SJCRH30 (cell line): Measurements from ENCODE around the gene SLC4A7.

DNA sequence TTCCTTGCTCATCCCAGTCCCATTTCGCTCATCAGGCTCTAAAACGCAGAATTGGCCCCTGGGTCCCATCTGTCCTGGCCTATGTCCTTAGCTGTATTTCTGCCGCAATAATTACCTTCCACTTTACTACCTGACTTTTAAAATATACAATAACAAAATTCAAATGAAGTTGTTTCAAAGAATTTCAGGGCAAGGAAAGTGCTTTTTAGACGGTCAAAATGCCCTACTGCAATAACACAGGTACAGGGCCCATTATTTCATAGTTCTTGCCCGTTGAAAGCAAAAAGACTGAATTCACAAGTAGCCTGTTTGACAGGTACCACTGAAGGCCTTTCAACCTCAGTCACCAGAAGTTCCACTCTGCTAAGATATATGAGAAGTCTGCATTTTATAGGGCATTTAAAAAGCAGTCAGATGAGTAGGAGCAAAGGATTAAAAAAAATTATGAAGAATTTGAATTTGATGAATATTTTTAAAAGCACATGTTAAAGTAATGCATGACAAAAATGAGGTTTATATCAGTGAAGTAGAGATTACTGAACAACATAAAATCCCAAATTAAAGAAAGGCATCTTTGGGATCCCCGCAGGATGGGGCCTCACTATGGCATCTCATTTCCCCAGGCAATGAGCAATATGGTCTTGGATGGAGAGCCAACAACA, 160.6 kb downstream of the THRB start:
- RAMPAGE, long total RNA, result no peak

GRCh38 chr3:24363104-24363669, 131.5 kb downstream of the THRB start:
- RAMPAGE, long total RNA, result no peak

- RAMPAGE, long total RNA, result no peak
Observed at GRCh38 chr3:24493694-24494192, 907 bp downstream of the THRB start.

DNA sequence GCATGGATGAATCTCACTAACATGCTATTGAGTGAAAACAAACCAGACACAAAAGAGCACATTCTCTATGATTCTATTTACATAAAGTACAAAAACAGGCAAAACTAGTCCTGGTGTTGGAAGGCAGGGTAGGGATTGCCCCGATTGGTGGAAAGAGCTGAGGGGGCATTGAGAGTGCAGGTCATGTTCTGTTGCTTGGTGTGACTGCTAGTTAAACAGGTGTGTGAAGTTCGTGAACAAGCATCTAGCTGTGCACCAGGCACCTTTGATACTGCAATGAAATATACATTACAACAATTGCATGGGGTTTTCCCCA, 26.3 kb upstream of the THRB start:
- RAMPAGE, long total RNA, result no peak

DNA sequence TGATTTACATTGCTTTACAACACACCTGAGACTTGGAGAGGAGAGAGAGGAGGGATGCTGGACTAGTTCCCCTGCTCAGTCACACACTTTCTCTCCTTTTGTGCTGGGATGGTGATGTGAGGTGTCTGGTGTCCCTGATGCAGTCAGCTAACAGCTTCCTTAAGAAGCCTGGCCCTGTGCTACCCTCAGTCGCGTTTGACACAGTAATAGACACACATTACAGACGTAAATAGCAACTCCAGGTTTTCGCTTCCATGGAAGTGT, 58.8 kb downstream of the RARB start:
- RAMPAGE, long total RNA, result no peak

- RAMPAGE, long total RNA, result no peak
Observed at GRCh38 chr3:25793692-25793970, 3.7 kb downstream of the OXSM start.

GRCh38 chr3:25911378-25911969, 121.6 kb downstream of the OXSM start:
- RAMPAGE, long total RNA, result no peak

DNA sequence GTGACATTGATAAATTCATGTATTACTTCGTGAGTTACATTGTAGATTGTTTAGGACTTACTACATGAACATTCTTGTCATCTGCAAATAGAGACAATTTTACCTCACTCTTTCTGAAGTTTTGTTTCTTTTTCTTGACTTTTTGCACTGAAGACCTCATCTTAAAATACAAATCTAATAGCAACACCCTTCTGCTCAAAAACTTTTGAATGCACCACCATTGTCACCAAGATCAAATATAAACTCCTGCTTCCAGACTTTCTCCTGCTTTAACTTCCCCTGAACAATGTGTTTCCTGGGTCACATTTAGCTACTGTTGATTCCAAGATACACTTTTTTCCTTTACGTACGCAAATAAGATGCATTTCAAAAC, 221.1 kb downstream of the OXSM start:
- RAMPAGE, long total RNA, result no peak

DNA sequence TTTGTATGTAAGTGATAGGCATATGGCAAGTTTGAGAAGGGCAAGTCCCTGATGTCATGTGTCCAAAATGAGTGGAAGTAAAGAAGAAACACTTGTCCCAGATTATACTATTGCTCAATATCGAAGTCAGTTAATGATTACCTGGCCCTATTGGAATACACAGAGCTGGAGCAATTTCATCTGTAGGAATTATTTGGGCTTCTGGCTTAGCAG, 183.6 kb upstream of the LRRC3B start:
- RAMPAGE, long total RNA, result no peak

GRCh38 chr3:26768278-26768685, 145.7 kb downstream of the LRRC3B start:
- RAMPAGE, long total RNA, result no peak

DNA sequence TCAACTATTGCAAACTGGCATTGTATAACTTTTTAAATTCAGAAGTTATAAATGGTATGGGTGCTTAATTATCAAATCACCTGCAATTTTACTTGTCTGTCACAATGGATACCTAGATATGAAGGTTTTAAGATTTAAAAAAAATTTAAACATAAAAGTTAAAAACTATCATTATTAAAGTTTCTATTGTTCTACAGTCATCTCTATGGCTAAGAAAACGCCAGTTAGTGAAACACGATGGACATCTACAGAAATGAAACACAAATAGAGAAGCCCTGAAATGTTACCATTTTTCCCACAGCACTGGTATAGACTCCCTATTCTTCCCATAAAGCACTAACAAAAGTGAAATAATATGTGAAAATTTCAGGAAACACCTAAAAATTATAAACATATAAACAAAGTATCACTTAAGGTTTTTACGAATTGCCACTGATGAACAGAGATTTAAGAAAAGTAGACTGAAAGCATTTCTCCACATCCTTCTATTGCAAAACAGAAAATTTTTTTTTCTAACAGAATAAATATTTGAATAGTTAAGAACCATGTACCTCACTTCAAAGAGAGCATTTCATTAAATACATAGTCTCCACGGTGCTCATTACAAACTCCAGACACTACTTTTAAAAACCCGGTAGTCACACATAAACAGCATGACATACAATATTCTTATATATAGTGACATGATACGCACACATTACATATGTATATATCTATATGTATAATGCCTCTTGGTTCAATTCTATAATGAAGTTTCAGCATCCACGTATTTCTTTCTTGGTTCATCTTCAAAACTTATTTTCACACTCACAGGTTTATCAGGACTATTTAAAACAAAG, 7.1 kb upstream of the NEK10 start:
- RAMPAGE, long total RNA, result no peak

- RAMPAGE, long total RNA, result no peak
Observed at GRCh38 chr3:27394326-27395000, 25.3 kb upstream of the NEK10 start.

GRCh38 chr3:27484306-27484762, at the start of gene SLC4A7:
SLC4A7 (minus strand) TSS chr3:27484384.
- RAMPAGE, long total RNA, result no peak

DNA sequence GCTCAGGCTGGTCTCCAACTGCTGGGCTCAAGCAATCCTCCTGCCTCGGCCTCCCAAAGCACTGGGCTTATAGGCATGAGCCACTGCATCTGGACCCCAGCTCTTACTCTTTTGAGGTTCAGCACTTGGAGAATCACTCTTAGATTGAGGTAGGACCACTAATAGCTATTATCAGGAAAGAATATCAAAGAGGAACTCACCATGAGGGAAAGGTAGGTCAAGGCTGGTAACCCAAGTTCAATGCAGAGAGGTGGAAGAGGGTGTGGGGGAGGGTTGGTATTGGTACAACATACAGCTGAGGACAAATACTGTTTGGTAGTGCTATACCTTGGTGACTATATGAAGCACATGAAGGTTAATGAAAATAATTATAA, 81.1 kb downstream of the EOMES start:
- RAMPAGE, long total RNA, result no peak

DNA sequence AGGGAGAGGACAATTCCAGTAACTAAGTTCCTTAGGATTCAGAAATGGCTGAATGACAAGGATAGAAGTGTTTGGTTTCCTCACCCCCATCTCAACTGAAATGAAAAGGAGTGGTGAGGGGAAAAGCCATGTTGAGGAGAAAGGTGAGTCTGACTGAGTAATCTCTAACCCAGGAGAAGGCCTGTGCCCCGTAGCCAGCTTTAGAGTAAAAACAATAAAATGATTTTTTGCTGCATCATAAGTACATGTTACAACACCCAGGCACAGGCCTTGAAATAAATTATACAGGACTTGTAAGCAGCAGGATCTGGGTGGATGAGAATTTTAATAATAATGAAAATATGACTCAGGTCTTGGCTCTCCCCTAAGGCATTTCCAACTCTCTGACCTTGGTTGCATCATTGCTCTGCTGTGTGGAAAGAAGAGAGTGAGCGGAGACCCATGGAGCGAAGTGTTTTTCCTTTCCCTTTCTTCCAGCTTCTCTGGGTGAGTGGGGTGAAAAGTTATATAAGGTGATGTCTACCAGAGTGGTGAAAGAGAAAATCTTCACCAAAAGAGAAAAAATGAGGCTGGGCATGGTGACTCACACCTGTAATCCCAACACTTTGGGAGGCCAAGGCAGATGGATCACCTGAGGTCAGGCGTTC, 44.6 kb downstream of the EOMES start:
- RAMPAGE, long total RNA, result no peak

GRCh38 chr3:27715052-27716119, 6.7 kb downstream of the EOMES start:
- RAMPAGE, long total RNA, result no peak

GRCh38 chr3:28139115-28139747, 102.2 kb upstream of the CMC1 start:
- RAMPAGE, long total RNA, result no peak

DNA sequence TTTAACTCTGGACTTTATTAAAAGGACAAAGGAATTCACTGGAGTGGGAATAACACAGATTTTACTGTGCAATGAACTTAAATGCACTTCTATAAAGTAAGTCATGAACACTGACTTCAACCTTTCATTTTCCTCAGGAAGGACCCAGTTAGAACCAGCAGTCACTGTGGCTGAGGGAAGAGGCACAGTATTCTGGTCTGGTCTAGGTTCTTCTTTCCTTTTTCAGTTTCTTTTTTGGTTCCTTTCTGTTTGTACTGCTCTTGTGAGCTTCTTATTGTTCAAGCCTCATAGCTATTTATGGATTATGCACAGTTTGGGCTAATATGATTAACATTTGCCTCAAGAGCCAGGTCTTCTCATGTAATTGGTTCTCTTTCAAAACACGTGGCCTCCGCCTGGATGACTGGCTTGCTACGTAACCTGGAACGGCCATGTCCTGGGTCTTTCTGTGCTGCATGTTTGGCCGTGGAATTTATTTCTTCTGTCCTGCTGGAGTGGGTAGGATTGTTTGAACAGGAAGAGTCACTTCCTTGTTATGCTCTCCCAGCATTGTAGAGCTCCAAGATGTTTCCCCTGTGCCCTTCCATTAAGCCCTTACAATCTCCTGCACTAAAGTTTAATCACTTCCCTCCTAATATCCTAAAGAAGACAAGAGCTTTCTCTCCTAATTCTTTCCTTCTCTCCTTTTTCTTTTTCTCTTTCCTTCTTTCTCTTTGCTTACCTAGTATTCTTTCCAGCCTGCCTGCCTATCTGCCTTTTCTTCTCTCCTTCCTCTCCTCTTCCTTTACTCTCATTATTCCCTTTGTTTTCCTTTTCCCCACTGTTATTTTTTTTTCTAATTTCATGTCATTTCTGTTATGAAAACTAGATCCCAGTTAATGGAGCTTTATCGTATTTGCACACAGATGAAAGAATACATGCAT, 43.5 kb downstream of the RBMS3 start:
- RAMPAGE, long total RNA, result no peak

GRCh38 chr3:29488194-29488711, 207.4 kb downstream of the RBMS3 start:
- RAMPAGE, long total RNA, result no peak

DNA sequence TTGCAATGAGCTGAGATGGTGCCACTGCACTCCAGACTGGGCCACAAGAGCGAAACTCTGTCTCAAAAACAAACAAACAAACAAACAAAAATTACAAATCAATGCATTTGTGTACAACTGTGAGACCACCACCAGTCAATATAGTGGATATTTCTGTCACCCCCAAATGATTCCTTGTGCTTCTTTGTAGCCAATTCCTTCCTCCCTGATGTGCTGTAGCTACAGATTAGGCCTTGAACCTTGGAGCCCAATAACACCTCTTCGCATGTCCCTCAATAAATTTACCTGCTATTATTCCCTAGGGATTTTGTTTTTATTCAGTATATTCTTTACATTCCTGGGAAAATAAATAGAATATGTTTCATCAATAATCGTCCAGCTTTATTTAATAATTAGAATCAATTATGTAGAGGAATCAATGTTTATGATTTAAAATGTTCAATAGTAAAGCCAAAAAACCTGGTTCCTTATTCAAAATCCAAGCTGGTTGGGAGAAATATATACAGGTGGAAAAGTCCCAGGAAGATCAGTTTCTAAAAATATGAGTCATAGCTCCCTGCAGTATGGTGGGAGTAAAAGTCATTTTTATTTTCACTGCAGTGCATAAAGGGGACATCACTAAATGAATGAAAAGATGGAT, 335.7 kb downstream of the RBMS3 start:
- RAMPAGE, long total RNA, result no peak